Mesenchymal stem cell of Wharton's jelly (primary cell): ENCODE measurements around a stretch of chr12.

- CAGE, long polyA plus RNA: no peak
These were observed 777 bp downstream of the PRICKLE1 start for GRCh38 chr12:42588470-42589468.

GRCh38 chr12:42756956-42757525, 167.5 kb upstream of the PRICKLE1 start:
- CAGE, long polyA plus RNA: no peak

DNA sequence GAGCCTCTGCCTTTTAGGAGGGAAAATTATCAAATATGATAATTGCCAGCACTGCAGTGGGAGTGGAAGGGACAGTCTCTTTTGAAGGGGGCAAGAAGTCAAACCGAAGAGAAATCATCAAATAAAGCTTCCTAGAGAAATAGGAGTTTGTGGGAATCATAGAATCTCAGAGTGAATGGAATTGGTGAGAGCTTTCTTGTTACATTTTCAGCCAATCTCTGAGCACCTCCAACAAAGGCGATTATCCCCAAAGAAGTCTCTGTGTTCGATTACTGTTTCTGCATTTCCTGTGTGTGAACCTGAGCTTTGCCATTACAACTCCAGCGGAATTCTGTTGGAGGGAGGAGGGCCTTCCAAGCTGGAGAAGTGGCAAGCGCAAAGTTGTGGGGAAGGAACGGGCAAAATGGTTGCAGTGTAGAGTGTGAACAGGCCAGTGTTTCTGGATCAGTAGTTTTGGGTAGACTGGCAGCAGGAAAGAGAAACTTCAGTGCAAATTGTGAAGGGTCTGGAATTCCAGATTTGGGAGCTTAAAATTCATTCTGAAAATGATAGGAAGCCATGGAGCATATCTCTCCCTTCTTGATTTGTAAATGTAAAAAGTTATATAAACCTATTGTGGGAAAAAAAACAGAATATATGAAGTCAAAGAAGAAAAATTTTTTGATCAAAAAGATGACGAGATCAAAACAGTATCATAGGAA, 23.2 kb downstream of the TMEM117 start:
- CAGE, long polyA plus RNA: no peak

DNA sequence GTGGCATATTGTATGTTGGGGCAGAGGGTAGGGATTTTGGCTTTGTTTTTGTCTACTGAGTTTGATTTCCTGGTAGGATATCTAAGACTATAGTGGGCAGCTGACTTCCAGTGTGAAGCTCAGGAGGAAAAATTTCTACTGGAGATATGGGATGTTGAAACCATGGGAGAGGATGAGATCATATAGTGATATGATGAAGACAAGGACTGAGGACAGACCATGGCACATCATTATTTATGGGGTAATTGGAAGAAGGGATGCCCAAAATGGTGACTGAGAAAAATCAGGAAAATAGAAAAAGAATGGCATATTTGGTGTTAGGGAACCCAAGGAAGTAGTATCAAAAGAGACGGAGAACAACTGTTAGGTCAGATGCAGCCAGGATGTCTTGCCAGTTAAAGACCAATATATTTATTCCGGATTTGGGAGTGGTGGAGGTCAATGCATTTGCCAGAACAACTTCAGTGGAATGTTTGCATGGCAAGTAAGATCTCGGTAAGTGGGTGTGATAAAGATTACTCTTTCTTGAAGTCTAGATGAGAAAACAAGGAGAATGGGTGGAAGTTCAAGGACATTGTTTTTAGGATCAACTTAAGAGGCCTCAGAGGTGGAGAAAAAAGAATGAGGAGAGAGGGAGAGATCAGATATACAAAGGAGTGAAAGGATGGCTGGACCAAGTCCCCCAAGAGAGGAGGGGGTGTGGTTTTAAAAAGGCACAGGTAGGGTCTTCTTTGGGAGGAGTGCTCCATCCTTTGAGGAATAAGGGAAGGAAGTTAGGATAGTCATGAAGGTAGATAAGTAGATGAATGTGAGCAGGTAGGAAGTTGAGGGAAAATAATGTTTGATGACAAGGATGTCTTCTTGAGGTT, 100.7 kb downstream of the TMEM117 start:
- CAGE, long polyA plus RNA: no peak

- CAGE, long polyA plus RNA: no peak
These were observed 41.1 kb downstream of the NELL2 start for GRCh38 chr12:44834936-44835436.

GRCh38 chr12:45217421-45218258, 1.7 kb downstream of the ANO6 start:
- CAGE, long polyA plus RNA: no peak

DNA sequence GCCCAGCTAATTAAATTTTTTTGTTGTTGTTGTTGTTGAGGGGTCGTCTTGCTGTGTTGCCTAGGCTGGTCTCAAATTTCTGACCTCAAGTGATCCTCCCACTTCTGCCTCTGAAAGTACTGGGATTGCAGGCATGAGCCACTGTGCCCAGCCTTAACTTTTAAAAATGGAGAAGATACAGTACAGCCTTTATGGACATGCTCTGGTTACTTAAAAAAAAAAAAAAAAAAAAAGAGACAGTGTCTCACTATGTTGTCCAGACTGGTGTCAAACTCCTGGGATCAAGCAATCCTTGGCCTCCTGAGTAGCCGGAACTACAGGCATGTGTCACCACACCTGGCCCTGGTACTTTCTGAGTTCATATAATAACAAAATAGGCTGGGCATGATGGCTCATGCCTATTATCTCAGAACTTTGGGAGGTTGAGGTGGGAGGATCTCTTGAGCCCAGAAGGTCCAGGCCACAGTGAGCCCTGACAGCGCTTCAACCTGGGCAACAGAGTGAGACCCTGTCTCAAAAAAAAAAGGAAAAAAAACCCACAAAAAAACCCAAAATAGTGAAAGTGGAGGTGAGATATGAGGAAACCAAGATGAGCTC, 34.8 kb downstream of the ANO6 start:
- CAGE, long polyA plus RNA: no peak

- CAGE, long polyA plus RNA: no peak
These were observed 57.9 kb downstream of the ANO6 start for GRCh38 chr12:45273666-45274313.

DNA sequence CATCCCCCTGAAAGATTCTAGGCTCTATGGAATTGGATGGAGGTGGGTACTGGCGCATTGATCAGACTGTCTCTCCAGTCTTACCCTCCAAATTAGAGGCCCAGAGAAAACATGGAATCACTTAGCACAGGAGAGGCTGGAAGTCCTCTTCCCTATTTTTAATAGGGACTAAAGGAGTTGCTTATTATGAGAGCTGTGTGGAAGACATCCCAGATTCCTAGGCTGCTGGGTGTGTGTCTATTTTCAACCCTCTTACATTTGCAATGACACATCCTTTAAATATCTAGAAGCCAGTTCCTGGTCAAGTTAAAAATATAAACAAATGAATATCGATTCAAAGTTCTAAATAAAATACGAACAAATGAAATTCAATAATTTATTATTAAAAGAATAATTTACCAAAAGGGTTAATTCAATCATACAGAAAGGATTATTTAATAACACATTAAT, 58.2 kb upstream of the ARID2 start:
- CAGE, long polyA plus RNA: no peak

GRCh38 chr12:45744844-45745695, 15.6 kb downstream of the ARID2 start:
- CAGE, long polyA plus RNA: no peak

DNA sequence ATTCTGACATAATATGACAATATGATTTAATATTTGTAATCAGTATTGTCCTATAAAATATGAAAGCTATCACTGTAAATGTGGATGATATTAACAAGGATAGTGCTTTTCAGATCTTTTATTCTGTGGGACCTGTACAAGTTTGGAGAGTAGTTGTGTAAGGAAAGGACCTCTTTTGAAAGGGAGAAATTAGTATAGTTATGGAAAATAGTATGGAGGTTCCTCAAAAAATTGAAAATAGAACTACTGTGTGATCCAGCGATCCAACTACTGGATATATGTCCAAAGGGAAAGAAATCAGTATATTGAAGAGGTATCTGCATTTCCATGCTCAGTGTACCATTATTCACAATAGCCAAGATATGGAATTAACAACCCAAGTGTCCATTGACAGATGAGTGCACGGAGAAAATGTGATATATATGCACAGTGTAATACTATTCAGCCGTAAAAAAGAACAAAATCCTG, 56.9 kb downstream of the ARID2 start:
- CAGE, long polyA plus RNA: no peak

DNA sequence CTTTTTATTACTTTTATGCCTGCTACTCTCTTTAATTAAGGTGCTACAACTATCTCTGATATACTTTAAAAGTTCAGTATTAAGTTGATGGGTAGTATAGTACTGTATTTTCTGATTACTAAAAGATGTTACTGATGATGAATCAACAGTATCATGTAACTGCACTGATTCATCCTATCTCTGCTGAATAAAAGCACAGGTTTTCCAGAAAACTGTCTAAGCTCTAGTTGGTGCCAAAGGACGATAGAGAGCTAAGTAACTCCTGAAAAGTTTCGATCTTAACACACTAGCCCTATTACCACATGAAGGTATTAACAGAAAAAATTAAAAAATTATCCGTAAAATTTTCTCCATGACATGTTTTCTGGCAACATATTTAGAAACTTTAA, 2.1 kb downstream of the SCAF11 start:
- CAGE, long polyA plus RNA: no peak

- CAGE, long polyA plus RNA: no peak
These were observed 1.4 kb upstream of the SCAF11 start for GRCh38 chr12:45991482-45992390.

- CAGE, long polyA plus RNA: no peak
These were observed 74.4 kb downstream of the SLC38A1 start for GRCh38 chr12:46194199-46195031.

GRCh38 chr12:46216130-46216591, 52.7 kb downstream of the SLC38A1 start:
- CAGE, long polyA plus RNA: no peak

- CAGE, long polyA plus RNA: no peak
These were observed 34.8 kb downstream of the SLC38A1 start for GRCh38 chr12:46234013-46234523.

GRCh38 chr12:46363702-46364777, 8.5 kb downstream of the SLC38A2 start:
- CAGE, long polyA plus RNA: no peak

DNA sequence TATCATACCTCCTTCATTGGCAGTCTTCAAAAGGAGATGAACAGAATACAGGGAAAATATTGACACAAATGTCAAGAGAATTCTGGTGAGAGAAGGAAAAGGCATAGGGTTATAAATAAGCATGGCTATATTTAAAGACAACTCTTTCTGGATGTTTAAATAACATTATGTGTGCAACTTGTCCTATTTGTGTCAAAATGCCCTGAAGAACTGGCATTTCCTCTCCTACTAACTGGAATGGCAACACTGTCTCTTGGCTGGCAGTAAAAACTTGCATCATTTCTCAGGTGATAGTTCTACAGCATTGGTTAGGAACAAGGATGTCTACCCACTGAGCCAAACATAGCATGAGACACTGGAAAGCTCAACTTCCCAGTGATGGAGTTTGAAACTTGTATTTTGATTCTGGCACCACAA, 5.3 kb downstream of the SLC38A2 start:
- CAGE, long polyA plus RNA: no peak

DNA sequence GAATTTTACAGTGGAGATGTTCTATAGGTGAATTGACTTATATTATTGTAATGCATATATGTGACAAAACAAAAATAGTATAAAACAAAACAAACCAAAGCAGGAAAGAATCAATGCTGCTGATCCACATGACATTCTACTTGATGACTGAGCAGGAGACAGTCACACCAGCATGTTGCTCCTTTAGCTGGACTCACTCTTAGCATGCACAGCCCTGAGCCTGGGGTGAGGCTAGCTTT, 42.2 kb upstream of the SLC38A2 start:
- CAGE, long polyA plus RNA: no peak

DNA sequence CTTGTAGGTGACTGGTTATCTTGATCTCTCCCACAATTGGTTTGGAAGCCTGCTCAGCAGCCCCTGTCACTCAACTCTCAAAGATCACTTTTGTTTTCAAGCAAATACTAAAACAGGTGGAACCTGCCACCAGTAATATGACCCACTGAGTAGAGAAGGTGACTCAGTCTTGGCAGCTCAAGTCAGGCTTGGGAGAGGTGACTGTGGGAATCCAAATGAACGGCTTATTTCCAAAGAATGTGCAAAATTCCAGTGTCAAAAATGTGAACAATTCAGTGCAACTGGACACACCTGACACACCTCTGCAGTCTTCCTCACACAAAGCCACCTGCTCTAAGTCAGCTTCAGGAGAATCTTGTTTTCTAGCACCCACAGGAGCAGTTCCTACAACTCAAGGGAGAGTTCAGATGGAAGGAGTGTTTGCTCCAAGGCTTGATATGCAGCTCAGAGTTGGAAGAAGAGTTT, 83.3 kb upstream of the SLC38A2 start:
- CAGE, long polyA plus RNA: no peak